OVCAR3 (cell line): Measurements from ENCODE around the gene CD247.

GRCh38 chr1:167337042-167337809, 116.5 kb downstream of the POU2F1 start:
- RRBS, result no CpG with 5 or more reads among the region's 10 CpGs

DNA sequence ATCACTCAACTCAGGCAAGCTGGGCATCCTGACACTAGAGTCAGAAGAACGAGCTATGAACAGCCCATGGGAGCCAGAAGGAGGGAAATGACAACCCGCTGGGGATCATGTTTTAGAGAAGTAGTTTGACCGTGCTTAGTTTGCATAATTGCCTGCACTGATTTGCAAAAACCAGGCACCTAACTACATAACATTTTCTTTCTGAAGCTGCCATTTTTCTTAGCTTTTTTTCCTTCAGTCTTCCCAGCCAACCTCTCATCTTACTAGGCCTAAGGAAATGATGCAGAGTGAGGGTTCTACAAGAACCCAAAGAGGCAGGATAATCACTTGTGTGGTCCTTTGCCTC, 86.0 kb downstream of the CD247 start:
- RRBS, result no CpG with 5 or more reads among the region's 3 CpGs

GRCh38 chr1:167518099-167518999, at the start of gene CD247:
Gene CD247, minus strand, starts transcription at chr1:167518529.
- RRBS, result no CpG with 5 or more reads among the region's 22 CpGs

DNA sequence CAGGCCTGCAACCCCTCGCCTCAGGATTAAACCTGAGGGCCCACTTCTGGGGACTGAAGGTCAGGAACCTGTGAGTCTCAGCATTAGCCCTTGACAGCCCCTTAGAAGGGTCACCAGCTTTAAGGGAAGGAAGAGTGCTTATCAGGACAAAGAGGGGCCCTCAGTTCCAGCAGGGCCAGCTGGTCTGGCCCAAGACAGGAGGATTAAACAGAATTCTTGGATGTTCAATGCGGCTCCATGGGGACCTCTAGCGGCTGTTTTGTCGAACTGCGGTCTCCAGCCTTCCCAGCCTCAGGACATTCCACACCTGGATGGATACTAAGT, 15.4 kb upstream of the CD247 start:
- RRBS, result no CpG with 5 or more reads among the region's 5 CpGs

DNA sequence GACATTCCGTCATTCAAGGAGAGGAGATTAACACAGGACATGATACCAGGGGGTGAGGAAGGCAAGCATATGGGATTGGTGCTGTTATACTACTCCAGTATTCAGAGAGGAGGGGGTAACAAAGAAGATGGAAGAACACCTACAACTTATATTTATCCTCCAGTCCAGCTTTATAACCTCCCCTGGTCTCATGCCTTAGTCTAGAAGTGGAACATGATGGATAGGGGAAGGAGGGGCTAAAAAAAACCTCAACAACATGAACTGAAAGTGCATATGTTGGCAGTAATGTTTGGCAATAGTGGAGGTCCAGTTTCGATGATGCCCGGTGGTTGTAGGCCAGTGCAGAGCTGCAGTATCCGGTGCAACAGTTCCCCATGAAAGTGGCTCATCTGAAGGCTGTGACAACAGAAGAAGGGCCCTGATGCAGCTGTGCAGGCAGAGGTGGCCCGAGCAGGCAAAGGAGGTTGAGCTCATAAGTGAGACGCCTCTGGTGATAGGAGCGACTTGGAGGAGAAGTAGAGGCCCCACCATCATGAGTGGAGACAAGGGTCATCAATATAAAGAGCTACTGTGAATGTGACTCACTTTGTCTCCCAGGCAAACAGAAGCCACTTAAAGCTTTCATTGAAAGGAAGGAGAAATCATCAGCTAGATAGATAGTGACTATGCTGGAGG, 10.0 kb upstream of the CREG1 start:
- RRBS, result no CpG with 5 or more reads among the region's 7 CpGs

DNA sequence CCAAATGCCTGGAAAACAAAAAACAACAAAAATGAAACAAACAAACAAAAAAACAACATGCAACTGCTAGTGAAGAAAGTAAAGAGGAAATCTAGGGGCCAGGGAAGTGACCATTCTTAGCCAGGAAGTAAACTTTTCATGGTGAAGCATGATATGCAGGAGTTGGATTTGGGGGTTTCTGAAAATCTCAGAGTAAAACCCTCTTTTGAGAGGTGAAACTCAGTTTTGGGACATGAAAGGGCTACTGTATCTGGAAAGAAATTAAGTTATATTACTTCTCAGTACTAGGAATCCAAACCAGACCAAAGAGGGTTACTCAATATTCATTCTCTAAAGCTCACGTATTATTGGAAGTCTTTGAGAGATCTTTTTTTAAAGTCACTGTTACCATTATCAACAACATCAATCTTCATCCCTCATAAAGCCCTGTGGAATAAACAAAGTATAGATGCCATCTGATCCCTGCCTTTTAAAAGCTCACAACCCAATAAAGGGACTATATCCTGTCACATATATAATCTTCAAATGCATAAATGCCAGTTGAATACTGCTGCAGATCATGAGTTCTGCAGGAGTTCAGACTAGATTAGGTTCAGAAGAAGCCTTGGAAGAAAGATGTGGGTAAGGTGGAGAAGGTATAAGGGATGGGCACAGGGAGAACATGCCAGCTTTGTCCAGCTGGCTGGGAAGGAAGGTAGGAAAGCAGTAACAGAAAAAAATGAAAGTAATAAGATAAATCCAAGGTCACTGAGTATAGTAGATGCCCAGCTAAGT, 2.9 kb downstream of the RCSD1 start:
- RRBS, result no CpG with 5 or more reads among the region's 1 CpG

DNA sequence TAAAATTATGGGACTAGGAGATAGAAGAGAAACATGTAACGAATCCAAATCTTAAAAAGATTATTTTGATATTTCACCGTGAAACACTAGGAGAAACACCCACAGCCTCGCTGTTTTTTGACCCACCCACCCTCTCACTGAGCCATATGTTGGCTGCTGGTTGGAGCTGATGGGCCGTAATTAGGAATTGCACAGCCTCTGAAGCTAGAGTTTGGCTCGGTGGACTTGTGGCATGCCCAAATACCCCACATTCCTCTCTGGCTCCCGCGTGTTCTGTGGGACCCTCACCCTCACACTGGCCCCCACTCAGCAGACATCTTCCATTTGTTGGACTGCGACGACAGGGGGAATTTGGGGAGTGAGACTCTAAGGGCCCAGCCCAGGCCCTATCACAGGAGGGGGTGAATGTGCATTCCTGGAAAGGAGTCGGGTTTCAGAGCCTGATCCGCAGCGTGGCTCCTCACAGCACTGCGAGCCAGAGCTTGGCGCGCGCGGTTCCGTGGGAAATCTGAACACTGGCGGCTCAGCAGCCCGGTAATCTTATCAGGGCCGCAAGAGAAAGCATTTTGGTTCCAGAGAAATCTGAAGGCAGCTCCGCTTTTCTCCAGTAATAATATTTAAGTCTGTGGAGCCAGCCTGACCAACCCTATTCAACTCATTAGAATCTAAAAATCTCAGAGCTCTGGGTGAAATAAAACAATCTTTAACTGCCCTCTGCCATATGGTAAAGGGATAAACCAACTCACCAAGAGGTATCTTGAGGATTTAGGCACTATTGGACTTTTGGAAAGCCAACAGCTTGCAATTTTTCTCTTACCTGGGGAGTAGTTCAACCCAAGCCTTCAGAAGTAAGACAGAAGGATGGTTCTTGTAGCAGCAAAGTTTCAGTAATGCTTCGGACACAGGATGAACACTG, 5.3 kb downstream of the RCSD1 start:
- RRBS, result no CpG with 5 or more reads among the region's 23 CpGs

- RRBS, result no CpG with 5 or more reads among the region's 8 CpGs
Measured at GRCh38 chr1:167651081-167651759, 21.2 kb downstream of the RCSD1 start.

- RRBS, result no CpG with 5 or more reads among the region's 6 CpGs
Measured at GRCh38 chr1:167654913-167655345, 24.9 kb downstream of the RCSD1 start.

DNA sequence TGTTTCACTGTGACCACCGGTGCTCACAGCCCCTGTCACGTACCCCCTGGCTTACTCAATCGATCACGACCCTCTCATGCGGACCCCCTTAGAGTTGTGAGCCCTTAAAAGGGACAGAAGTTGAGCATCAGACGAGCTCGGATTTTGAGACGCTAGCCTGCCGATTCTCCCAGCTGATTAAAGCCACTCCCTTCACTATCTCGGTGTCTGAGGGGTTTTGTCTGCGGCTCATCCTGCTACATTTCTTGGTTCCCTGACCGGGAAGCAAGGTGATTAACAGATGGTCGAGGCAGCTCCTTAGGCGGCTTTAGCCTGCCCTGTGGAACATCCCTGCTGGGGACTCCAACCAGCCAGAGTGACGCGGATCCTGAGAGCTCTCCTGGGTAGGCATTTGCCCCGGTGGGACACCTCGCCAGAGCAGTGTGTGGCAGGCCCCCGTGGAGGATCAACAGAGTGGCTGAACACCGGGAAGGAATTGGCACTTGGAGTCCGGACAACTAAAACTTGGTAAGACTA, 50.5 kb downstream of the ADCY10 start:
- RRBS, result 100% methylated on average over 1 of the region's 21 CpGs

DNA sequence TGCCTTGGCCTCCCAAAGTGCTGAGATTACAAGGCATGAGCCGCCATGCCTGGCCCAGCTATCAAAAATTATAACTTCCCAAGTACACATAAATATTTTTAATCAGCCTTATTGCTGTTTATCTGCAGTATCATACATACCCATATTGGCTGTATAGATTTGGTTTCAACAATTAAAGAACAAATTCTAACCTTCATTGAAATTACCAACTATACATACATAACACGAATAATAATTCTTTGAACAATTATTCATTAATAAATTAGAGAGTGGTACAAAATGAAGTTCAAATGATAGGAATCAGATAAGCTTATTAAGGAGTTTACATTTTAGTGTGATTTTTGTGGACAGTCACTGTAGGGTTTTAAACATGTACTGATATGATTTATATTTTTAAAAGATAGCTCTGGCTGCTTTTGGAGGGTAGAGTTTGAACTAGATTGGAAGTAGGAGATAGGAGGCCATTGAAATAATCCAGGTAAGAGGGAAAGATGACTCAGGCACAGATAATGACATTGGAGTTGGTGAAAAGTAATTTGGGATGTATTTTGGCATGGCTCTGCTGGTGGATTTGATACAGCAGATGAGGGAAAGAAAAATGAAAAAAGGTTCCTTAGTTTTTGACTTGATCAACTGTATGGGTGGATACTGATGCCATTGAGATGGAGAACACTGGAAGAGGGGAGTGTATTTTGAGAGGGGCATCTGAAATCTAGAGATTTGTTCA, 35.4 kb upstream of the MPC2 start:
- RRBS, result no CpG with 5 or more reads among the region's 2 CpGs

DNA sequence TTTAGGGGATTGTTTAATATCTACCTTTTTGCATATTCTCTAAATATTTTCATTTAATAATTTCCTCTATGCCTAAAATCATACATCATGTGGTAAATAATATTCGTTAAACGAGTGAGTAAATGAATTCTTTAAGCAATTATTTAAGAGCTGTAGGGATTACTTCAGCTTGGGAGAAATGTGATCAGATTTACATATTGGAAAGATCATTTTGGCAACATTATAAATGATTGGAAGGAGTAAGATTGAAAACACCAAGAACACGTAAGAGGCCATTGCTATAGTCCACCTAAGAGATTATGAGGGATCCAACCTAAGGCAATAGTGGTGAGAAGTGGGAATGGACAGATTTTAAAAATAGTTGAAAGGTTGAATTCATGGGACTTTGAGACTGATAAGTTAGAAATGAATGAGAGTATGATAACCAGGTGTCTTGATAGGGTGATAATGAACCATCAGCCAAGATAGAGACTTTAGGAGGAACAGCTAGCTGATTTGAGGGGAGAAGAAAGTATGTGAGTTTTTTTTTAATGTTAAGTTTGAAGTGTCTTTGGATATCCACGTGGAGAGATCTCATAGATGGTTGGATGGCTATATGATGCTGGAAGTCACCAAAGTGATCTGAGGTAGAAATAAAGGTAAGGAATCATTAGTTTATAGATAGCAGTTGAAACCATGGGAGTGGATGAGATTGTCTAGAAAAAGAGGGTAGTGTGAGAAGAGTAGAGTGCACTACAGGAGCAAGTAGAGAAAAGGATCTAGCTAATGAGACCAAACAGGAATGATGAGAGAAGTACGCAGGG, 89.5 kb upstream of the MPC2 start:
- RRBS, result no CpG with 5 or more reads among the region's 5 CpGs

DNA sequence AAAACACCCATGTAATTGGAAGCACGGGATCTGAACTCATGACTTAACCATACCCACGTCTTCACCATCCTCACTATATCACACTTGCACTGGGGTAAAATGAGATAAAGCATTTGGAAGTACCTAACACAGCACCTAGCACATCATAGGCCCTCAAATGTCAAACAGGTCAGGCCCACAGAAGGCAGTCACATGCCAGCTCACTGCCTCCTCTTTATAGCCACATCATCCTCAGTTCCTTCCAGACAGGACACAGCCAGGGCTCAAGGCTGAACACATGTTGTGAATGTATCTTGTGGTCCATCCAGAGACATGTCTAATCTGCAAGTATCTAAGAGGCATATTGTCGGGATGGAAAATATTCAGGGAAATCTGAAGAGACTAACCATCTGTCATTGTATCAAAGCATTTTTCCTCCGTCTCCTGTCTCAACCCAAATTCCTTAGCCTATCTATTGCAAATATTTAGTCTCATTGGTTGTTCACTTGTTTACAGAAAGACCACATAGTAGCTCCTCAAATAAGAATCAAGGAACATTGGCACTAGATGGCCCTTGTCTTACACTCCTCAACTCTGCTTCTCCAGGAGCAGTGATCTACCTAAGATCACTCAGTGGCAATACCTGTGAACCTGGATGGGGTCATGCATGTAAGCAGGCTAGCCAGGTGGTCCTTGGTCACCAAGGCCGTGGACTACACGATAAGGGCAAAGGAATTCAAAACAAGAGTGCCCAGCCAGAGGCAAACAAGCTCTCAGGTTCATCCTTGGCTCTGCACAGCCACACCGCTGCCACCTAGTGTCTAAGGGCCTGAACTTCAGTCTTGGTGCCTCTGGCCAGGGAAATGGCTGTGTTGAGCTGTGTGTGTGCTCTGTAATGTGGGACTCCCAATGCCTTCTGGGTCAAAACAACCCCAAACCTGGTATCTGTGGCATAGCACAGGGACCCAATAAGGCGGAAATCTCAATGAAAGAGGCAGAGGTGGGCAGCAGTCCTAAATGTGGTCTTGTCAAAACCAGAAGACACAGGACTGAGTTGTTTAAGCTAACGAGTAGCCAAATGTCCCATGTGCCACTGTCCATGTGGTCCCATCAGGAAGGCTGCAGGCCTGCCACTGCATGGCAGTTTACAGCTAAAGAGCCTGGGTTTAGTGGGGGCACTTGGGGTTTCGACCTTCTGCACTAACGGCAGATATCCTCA, 54.7 kb downstream of the GPR161 start:
- RRBS, result no CpG with 5 or more reads among the region's 11 CpGs

DNA sequence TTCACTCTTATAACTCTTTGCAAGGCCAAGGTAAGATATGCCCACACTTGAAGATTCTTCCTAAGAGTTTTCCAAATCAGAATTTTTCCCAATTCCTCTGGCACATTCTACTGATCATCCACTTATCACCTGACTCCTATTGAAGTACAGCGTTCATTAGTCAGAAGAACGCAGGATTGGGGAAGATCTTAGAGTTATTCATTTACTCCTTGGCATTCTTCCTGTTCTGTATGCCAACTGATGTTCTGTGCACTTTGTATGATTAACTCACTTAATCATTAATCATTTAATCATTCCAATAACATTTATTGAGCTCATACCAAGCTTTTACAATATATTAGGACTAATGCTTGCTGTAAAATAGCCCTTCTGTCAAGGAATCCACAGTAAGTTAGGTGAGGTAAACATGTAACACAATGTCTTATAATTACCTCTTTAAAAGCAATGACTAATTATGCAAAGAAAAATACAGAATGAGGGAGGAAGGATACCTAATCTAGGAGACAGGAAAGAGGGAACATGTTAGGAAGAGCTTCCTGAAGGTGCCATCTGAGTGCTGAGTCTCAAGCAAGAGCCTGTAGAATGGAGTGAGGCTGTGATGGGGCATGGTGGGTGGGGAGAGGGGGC, 71.0 kb upstream of the DPT start:
- RRBS, result no CpG with 5 or more reads among the region's 2 CpGs

GRCh38 chr1:168834281-168834774, 105.3 kb upstream of the DPT start:
- RRBS, result no CpG with 5 or more reads among the region's 2 CpGs

DNA sequence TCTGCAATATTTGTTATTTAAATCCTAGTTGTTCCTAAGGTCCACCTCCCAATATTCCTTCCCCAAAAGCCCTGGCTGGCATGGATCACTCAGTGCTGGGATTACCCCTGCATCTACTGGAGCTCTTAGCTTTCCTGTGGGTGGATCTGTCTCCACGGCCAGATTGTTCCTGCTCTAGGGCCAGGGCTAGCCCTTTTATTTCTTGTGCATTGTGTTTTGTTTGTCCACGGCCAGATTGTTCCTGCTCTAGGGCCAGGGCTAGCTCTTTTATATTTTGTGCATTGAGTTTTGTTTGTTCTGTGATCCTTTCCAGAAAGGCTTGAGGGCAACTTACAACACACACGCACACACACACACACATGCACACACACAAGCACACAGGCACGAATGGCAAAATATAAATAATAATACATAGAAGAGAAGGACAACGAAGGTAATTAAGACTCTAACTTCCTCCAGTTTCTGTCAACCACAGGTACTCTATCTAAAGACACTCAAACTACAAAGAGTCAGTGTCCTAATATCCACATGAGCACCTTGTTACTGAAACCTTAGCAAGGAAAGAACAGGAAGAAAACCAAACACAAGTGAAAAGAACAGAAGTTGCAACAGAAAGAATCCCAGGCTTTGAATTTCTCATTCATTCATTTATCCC, 33.0 kb upstream of the ATP1B1 start:
- RRBS, result no CpG with 5 or more reads among the region's 5 CpGs

- RRBS, result no CpG with 5 or more reads among the region's 8 CpGs
Measured at GRCh38 chr1:169102457-169103022, 4.0 kb upstream of the ATP1B1 start.

DNA sequence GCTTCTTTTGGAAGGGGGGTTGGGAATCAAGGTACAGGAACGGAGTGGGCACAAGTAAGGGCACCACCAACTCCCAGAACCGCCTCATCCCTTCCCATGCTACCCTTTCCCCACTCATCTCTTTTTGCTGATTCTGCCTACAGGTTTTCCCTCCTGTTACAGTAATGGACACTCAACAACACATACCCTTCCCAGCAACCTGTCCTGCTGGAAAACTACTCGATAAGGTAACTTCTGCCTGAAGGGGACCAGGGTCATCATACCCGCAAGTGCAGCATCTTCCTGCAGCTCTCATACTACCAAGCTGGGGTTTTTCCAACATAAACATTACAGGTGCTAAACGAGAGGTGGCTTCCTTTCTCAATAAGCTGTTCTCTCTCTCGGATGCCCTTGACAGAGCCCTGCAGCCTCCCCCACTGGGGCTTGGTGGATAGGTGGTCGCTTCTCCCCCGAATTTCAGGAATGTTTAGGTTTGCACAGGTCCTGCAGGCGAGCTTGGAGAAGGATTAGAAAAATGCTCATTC, 1.9 kb upstream of the ATP1B1 start:
- RRBS, result no CpG with 5 or more reads among the region's 9 CpGs

GRCh38 chr1:169105305-169106260, 907 bp upstream of the ATP1B1 start:
- RRBS, result 5% methylated on average over 36 of the region's 73 CpGs

GRCh38 chr1:169107719-169108193, 1.3 kb downstream of the ATP1B1 start:
- RRBS, result no CpG with 5 or more reads among the region's 7 CpGs